Skin of body (tissue), 2 donors: Measurements from ENCODE around the genes PIEZO1 and CDH15.

- RAMPAGE, long total RNA: no peak
Measured at GRCh38 chr16:88727793-88728562, 21.7 kb downstream of the CTU2 start.

DNA sequence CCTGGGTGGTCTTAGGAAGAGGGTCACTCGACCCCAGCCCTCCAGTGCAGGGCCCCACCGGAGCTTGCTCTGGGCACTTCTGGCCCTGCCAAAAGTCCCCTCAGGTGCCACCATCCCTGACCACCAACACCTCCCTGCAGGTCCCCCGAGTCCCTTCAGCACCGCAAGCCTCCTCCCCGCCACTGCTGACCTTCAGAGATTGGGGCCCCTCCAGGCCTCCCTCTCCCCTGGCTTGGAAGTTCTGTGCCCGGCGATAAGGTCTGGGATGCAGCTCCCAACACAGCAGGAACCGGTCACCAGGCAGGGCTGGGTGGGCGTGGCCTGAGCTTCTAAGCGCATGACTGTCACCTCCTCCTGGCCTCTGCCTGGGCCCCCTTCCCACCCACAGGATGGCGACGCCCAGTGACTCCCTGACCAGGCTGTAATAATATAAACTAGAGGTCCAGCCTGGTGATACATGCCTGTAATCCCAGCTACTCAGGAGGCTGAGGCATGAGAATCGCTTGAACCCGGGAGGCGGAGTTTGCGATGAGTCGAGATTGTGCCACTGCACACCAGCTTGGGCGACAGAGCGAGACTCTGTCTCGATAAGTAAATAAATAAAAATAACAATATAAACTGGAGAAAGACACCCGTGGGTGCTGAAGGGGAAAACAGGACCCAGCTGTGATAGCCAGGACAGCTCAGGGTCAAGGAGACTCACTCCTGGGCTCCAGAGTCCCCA lies 11.1 kb downstream of the PIEZO1 start:
- RAMPAGE, long total RNA: no peak

- RAMPAGE, long total RNA: no peak
Measured at GRCh38 chr16:88785050-88785503, at the start of gene PIEZO1. TSS of gene PIEZO1 (minus strand) at chr16:88785220.

DNA sequence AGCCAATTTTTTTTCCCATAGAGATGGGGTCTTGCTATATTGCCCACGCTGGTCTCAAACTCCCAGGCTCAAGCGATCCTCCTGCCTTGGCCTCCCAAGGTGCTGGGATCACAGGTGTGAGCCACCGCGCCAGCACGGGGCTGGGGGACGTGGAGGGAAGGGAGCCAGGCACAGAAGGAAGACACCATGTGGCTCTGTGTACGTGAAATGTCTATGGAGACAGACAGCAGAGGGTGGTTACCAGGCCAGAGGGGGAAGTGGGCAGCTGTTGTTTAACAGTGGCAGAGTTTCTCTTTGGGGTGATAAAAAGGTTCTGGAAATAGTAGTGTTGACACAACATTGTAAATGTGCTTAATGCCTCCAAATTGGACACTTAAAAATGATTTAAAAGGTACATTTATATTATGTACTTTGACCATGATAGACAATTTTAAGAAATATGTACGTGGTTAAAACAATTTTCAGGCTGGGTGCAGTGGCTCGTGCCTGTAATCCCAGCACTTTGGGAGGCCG lies 4.7 kb upstream of the PIEZO1 start:
- RAMPAGE, long total RNA: no peak

DNA sequence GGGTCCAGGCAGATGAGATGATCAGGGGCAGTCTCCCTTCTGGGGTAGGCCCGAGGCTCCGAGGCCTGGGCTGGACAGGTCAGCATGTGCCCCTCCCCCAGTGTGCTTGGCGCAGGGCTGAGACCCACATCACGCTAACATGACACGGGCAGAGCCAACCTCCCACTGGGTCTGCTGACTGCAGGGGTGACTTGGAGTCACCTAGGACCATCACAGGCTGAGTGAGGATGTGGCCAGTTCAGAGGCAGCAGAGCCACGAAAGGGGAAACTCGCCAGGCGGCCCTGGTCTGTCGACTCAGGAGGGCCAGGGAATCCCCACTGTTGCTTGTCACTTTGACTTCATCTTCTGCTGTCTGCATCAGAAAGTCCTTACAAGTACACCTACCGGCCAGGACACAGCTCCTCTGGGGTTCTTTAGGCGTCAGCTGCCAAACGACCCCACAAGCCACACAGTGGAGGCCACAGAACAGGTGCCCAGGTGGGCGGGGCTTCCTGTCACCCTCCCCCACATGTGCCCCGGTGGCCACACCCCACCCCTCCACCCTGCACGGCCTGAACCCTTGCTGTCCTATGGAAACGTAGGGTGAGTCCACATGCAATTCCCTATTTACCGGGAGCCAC lies 2.2 kb downstream of the GALNS start:
- RAMPAGE, long total RNA: no peak

DNA sequence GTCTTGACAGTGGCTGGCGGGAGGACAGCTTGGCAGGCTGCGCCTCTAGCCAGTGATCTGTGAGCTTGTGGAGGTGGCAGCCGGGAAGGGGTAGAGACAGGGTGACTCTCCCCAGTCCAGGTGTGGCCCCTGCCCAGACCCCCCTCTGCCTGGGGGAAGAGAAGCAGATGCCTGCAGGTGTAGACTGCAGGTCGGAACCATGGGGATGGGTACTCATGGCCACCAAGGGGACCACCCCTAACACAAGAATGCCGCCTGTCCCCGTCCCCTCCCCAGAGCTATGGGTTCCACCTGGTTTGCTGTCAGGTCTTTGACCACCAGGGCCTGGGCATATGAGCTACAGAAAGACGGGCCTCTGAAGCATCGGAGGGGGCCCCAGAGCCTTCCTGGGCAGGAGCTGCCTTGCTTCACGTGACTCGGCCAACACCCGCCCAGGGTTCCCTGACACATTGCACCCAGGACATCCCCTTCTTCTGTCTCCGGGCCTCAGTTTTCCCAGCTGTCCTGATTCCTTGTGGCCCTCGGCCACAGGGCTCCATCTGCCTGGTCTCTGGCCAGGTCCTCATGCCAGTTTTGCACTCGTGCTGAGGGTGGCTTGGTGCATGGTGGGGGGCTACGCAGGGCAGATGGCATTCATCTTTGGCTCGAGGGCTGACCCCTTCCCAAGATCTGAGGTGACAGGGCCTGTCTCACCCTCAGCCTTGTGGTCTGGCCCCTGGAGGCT lies 7.0 kb upstream of the PABPN1L start:
- RAMPAGE, long total RNA: no peak

GRCh38 chr16:88960138-88961408 lies 16.4 kb downstream of the CBFA2T3 start:
- RAMPAGE, long total RNA: no peak

DNA sequence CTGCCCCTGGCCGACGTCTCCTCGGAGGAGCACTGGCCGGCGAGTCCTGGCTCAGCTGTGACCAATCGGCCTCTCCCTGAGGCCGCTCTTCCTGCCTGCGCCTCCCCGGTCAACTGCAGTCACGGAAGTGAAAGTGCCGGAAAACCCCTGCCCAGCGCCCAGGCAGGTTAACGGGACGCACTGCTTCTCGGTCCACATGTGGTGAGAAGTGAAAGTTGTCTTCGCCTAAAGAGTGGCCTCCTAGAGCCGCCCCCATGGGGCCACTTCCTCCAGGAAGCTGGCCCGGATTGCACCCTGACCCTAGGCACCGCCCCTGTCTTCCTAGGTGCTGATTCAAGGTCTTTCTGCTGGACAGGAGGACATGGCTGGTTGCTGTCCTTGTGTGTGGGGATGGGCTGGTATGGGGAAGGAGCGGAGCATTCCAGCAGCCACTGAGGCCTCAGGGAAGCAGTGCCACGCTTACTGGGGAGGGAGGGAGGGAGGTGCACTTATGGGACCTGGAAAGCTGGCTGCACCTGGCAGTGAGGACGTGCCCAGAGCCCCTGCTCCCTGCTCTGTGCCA lies 5.2 kb downstream of the CBFA2T3 start:
- RAMPAGE, long total RNA: no peak

DNA sequence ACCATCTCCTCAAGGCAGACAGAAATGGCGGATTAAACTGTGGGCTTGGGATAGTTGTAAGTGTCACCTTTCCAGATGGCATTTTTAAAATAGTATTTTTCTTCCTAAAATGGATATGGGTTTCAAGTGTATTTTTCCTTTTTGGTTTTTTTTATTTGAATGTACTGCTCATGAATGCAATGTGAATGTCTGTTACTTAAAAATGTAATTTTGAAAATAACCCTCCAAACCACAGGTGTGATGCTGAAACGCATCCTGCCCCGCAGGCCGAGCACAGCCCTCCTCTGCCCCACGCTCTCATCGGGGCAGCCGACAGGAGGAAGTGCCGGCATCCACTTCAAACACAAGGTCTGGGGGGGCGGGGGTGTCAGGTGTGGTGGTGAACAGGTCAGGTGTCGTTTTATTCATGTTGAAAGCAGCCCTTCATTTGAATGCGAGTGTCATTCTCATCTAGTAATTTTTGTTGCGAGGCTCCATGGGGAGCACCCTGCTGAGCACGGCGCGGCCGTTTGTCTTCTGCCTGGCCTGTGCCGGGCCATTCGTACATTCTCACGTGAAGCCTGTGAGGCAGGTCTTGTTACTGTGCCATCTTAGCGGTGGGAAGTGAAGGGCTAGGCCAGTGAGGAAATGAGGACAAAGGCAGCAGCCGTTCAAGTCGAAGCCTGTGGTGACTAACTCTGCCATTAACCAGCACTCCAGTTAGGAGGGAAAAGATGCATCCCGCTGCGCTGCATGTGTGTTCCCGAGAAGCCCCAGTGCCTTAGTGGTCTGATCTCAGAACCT lies 1.8 kb downstream of the ACSF3 start:
- RAMPAGE, long total RNA: no peak

DNA sequence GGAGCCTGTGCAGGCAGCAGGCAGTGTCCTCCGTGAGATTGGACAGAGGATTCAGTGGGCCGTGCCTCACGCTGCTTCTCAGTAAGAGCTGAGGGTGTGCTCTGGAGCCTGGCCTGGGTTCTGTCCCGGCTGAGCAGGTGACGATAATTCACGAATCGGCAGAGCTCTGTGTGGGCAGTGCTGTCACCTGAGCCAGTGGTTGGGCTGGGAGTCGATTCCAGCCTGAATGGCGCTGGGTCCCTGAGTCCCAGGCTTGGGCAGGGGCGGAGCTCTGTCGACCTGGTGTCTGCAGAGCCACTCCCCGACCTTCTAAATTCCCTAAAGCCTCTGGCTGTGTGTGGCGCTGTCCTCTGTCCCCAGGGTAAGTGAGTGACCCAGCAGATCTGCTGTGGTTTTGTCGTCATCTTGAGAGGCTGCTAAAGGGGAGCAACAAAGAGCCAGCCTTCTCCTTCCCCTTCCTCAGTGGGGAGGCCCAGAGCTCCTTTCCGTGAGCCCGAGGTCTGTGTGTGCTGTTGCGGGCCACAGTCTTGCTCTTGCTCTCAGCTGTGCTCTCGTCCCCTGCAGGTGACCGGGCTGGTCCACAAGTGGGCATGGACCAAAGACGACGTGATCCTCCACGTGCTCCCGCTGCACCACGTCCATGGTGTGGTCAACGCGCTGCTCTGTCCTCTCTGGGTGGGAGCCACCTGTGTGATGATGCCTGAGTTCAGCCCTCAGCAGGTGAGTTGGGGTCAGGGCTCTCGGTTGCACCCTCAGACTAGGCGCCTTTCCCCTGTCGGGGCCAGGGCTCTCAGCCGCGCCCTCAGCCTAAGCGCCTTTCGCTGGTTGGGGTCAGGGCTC lies 8.6 kb downstream of the ACSF3 start:
- RAMPAGE, long total RNA: no peak

DNA sequence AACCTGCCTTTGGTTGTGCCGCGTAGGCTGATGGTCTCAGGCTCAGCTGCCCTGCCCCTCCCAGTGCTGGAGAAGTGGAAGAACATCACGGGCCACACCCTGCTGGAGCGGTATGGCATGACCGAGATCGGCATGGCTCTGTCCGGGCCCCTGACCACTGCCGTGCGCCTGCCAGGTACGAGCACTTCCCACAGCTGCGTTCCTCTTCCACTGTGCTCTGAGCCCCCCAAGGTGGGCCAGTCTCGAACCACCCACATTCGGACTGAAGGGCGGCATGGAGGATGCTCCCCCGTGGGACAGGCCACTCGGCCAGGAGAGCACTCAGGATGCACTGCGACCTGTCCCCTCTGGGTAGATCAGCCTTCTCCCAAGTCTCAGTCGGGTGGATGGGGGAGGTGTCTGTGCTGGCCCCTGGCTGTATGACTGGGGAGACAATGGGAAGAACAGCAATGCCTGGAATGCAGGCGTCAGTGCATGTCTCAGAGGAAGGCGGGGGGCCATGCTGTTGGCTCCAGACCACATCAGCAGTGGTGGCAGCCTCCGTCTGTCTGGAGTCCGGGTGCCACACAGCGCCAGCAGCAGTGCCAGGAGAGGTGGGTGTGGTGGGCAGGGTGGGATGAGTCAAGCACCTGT lies 20.8 kb downstream of the ACSF3 start:
- RAMPAGE, long total RNA: no peak

GRCh38 chr16:89133735-89134022 lies 37.9 kb upstream of the CDH15 start:
- RAMPAGE, long total RNA: no peak

- RAMPAGE, long total RNA: no peak
Measured at GRCh38 chr16:89171048-89172060, at the start of gene CDH15. TSS of gene CDH15 (plus strand) at chr16:89171748.

DNA sequence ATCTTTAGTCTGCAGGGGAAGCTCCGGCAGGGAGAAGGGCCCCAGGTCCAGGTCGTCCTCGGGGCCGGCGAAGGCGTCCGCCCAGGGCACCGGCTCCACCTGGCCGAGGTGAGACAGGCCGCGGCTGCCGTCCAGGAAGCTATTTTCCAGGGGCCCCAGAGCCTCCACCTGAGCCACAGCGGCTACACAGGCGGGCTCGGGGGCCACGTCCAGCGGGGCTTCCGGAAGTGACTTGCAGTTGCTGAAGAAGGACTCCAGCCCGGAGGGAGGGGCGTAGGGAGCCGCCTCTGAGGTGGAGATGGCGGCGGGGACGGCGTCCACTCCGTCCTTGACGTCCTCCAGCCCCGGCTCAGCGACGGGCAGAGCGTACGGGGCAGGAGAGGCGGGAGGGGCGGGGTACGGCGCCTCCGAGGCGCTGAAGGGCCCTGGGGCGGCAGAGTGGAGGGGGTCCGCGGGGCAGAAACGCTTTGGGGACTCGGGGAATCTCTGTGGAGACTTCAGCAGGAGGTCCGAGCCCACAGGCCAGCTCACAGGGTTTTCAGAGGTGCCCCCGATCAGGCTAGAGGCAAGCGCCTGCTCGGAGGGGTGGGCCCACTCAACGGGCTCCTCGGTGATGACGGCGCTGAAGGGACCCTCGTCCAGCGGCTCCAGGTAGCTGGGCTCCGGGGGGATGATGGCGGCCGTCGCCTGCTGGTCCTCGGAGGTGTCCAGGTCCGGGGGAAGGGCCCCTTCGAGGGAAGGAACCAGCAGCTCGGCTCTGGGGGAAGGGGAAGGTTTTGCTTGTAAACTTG lies 62.8 kb downstream of the ZNF778 start:
- RAMPAGE, long total RNA: no peak

DNA sequence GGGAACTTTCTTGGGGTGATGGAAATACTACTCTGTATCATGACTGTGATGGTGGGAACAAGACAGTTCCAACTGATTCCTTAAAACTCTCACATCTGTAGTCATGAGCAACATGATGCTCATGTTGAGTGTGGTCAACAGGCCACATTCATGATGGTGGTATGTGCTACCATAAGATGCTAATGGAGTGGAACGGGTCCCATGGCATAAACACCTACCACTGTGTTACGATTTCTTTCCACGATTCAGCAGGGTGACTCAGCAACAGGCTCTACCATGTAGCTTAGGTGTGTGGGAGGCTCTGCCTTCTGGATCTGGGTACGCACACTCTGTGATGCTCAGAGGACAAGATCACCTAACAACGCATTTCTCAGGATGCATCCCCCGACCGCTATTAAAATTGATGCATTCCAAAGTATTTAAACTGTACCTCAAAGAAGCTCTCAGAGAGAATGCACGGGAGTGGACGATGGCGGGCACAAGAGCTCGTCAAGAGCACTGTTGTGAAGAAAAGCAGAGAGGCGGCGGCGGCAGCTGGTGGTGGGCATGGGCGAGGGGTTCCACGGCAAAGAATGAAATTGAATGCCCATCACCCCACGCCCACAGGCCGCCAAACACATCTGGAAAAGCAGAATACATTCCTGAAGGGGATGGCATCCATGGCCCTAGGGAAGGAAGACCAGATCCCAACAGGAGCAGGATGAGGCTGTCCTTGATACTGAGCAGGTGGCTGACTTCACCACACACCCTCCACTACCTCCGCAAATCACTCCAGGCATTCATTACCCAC lies 133.4 kb downstream of the ZNF778 start:
- RAMPAGE, long total RNA: no peak

- RAMPAGE, long total RNA: no peak
Measured at GRCh38 chr16:89359180-89360247, 130.8 kb downstream of the ANKRD11 start.

- RAMPAGE, long total RNA: no peak
Measured at GRCh38 chr16:89363368-89363937, 126.9 kb downstream of the ANKRD11 start.

- RAMPAGE, long total RNA: no peak
Measured at GRCh38 chr16:89379523-89380009, 110.8 kb downstream of the ANKRD11 start.

DNA sequence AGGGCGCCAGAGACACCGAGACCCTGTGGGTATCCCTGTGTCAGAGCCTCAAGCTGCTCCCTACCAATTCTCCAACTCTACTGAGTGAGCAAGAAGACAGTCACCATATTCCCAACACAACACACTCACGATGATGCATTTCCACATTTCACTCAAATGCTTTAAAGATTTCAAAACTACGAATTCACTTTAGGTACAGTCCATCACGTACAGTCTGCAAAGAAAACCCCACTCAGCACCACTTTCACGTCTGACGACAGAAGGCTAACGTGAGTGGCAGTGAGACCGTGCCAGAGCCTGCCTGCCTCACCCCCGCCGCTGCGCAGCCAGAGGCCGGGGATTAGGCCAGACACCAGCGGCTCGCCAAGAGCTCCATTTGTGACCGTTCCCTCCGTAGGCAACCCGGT lies 104.9 kb downstream of the ANKRD11 start:
- RAMPAGE, long total RNA: no peak

GRCh38 chr16:89400912-89401151 lies 89.5 kb downstream of the ANKRD11 start:
- RAMPAGE, long total RNA: no peak